Fibroblast of villous mesenchyme (primary cell): ENCODE measurements around a stretch of chr11.

GRCh38 chr11:68827908-68829019 is 13.5 kb downstream of the CPT1A start:
- CAGE, long polyA plus RNA = no peak

GRCh38 chr11:68842844-68843636 is 1.3 kb upstream of the CPT1A start:
- CAGE, long polyA plus RNA = no peak

DNA sequence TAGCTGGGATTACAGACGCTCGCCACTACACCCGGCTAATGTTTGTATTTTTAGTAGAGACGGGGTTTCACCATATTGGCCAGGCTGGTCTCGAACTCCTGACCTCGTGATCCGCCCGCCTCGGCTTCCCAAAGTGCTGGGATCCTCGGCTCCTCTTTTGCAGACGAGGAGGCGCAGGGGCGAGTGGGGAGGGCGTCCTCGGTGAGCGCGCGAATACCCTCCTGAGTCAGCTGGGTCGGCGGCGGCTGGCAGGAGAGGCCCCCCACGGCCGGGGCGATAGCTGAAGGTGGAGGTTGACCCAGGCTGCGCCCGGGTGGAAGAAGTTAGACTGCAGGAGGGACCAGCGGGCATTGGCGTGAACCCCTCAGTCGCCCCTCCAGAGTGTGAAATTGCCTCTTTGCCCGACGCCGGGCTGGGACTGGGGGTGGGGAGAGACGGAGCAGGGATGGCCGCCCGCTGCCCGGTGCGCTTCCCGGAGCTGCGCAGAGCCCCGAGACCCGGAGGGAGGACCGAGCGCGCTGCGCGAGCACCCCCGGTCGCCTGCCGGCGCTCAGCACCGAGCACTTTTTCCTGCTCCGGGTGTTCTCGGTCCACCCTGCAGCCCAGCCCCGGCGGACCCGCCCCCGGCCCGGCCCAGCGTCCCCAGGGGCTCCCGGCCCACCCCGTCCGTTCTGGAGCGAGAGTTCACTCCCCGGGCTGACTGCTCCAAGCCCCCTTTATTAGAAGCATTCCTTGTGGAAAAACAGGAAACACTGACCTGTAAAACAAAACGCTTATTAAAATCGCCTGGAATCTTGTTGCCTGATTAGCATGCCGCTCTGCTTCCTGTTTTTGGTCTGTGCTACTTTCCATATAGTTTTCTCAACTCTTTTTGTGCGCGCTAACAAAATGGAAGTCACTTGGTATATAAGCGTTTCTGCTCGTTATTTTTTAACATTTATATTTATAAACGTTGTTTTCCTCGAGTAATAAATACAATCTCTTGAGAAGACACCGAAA is 13.7 kb upstream of the CPT1A start:
- CAGE, long polyA plus RNA = no peak

DNA sequence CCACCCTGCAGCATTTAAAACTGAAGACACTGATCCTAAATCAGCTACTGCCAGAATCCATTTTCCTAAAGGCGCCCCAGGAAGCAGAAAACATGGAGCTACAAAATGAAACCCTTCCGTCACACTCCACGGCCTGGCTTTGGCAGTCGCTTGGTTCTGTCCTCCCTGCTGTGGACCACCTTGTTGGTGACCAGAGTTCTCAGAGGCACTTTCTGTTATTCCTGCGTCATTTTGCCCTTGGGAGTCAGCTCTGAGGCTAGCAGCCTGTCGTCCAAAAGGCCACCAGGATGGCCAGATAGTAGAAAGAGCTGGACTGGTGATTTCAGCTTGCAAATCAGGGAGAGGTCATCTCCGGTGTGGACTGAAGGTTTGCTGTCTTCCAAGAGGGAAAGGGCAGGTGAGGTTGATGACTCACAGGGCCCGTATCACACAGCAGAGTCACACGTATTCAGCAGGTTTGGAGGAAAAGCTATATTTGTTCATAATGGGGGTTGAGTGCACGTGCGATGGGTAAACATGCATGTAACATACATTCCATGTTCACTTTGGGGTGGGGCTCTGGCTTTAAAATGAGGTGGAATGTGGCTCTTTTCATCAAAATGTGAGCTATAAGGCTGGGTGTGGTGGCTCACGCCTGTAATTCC is 25.7 kb downstream of the MRPL21 start:
- CAGE, long polyA plus RNA = no peak

DNA sequence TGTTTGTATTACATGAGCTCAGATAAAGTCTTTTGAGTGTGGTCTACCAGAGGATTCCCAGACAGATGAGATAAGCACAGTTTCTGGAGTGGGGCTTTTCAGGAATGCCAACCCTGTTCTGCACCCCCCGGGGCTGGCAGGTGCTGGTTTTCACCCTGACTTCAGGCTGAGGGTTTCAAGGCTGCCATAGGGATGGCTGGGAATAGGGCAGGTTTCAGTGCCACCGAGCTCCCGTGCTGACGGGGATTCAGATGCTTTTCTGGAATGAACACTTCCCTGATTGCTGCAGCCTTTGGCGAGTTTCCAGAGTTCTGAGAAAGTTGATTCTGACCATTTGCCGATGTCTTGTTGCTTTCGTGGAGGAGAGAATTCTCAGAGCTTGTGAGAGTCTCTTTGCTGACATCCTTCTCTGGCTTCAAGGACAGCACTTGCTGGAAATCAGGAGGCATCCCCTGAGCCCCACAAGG is 24.1 kb downstream of the IGHMBP2 start:
- CAGE, long polyA plus RNA = no peak

DNA sequence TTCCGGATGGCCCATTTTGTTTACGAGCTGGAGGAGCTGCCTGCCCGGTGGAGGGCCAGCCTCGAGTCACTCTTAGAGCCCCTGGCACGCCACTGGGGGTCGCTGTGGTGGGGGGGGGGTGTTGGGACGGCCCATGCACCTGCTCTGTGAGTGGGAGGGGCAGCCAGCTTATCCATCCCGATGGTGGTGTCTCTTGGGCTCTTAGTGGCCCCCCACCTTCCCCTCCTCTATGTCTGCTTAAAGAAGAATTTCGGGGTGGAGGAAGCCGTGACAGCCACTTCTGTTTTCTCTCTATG is 24.6 kb downstream of the MRGPRD start:
- CAGE, long polyA plus RNA = no peak

DNA sequence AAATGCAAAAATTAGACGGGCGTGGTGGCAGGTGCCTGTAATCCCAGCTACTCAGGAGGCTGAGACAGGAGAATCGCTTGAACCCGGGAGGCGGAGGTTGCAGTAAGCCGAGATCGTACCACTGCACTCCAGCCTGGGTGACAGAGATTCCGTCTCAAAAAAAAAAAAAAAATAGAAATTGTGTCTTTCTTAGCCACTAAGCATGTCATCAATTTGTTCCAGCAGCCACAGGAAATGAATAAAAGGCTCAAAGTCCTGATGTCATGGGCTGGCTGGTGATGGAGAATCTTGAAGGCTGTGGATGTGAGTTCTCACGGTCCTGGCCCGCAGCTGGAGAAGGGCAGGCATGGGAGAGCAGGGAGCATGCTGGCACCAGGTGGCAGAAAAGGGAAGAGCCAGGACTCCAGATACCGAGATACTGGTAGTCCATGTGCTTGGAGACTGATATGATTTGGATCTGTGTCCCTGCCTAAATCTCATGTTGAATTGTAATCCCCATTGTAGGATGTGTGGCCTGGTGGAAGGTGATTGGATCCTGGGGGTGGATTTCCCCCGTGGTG is 18.3 kb downstream of the MRGPRD start:
- CAGE, long polyA plus RNA = no peak

GRCh38 chr11:69008053-69008599 is 4.9 kb downstream of the MRGPRF start:
- CAGE, long polyA plus RNA = no peak

- CAGE, long polyA plus RNA = no peak
Measured at GRCh38 chr11:69010771-69011769, 2.0 kb downstream of the MRGPRF start.

DNA sequence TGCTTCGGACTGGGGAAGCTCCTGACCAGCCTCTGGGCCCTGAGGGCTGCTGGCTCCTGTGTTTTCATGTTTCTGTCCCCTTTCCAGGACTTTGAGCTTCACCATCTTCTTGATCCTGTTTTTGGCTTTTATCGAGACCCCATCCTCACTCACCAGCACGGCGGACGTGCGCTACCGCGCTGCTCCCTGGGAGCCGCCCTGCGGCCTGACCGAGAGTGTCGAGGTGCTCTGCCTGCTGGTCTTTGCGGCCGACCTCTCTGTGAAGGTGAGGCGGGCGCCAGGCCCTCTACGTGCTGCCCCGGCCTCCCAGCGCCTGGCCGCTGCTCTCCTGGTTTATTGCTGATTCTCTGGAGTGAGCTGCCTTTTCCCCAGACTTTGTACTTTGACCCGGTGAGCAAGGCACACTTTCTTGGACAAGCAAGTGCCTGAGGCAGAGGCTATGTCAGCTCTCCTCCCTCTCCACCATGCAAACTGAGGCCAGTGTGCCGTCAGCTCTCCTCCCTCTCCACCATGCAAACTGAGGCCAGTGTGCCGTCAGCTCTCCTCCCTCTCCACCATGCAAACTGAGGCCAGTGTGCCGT is 6.4 kb downstream of the TPCN2 start:
- CAGE, long polyA plus RNA = no peak

DNA sequence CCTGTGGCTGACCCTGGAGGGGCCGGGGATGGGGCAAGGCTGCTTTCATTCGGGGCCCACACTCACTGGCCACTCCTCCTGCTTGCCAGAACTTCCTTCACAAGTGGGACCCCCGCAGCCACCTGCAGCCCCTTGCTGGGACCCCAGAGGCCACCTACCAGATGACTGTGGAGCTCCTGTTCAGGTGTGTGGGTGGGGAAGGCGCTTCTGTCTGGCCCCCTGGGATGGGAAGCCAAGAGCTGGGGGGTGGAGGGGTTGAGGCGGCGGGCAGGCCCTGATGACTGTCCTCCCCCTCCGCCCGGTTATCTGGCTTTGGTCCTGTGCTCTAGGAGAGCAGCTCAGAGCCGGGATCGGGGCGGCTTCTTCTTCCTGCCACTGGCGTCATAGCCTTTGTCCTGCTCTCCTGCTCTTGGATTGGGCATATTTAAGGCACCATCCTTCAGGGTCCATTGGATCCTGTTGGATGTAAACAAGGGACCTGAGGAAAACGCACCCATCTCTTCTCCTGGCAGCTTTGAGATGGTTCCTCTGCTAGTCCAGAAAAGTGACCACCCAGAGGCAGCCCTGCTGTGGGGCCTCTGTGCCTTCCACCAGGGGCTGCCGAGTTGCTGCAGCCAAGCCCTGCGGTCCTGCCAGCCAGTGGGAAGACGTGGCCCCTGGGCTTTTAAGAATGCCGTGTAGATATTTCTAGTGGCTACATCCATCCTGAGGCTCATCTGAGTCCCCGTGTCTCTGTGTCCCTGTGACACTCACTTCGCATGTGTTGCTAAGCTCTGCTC is 38.5 kb downstream of the TPCN2 start:
- CAGE, long polyA plus RNA = no peak

DNA sequence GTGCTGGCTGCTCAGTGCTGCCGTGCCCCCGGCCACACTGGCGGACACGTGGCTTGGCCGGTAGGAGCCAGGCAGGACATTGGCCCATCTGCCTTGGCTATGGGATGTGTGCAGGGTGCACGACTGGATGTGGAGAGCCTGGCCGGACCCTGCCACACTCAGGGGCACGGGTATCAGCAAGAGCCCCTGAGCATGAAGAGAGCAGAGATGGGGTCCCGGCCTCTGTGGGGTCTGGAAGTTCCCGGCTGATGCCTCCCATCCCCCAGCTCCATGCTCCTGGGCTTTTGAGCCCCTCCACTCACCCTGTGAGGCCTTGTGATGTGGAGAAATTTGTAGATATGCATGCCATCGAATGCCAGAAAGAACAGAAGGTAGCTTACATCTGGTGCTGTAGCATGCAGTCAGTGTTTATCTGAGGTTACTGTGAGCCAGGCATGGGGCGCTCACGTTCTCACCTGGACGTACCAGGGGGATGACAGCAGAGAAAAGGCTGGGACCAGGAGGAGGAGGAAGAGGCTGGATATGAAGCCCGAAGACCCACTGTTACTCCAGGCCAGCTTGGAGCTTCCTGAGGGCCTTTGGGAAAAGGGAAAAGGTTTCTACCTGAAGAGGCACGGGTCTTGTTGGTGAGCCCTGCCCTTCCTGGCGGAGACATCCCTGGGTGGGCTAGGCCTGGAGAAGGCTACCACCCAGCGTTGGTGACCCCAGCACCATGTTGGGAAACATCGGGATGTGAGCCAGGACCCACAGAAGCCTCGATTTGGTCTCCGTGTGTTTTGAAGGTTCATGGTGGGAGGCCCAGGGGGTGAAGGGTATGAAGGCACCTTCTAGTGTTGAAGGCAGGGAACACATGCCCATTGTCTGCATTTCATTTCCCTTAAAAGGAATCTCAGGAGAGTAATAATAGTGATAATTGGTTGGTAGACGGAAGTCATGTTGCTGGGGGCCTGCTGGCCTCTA is 47.0 kb downstream of the TPCN2 start:
- CAGE, long polyA plus RNA = no peak

DNA sequence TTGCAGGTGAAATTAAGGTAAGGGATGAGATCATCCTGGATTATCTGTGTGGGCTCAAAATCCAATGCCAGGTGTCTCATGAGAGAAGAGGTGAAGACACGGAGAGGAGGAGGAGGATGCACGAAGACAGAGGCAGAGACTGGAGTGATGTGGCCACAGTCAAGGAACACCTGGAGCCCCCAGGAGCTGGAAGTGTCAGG is 47.4 kb upstream of the SMIM38 start:
- CAGE, long polyA plus RNA = no peak

GRCh38 chr11:69234032-69234382 is 59.9 kb upstream of the MYEOV start:
- CAGE, long polyA plus RNA = no peak

- CAGE, long polyA plus RNA = no peak
Measured at GRCh38 chr11:69348336-69348882, 54.5 kb downstream of the MYEOV start.

DNA sequence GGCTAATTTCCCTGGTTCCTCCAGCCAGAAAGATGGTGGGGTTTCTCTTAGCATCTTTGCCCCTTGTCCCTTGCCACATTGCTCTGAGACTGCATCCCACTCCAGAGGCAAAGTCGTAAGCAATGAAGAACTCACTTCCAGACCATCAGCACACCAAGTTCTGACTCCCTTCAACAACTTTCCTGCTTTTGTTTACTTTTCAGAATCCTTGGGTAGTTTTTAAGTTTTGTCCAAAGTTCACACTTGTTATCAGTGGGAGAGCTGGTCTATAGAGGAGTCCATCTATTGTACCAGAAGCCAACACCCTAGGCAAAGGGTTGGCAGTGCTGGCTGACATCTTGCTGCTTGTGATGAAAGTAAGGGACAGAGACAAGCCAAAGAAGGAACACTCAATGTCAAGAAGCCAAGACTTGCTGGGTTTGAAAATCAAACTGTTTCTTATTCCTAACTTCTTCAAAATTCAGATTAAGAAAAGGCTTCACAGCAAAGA is 165.9 kb downstream of the MYEOV start:
- CAGE, long polyA plus RNA = no peak

GRCh38 chr11:69463172-69463867 is 169.4 kb downstream of the MYEOV start:
- CAGE, long polyA plus RNA = no peak

DNA sequence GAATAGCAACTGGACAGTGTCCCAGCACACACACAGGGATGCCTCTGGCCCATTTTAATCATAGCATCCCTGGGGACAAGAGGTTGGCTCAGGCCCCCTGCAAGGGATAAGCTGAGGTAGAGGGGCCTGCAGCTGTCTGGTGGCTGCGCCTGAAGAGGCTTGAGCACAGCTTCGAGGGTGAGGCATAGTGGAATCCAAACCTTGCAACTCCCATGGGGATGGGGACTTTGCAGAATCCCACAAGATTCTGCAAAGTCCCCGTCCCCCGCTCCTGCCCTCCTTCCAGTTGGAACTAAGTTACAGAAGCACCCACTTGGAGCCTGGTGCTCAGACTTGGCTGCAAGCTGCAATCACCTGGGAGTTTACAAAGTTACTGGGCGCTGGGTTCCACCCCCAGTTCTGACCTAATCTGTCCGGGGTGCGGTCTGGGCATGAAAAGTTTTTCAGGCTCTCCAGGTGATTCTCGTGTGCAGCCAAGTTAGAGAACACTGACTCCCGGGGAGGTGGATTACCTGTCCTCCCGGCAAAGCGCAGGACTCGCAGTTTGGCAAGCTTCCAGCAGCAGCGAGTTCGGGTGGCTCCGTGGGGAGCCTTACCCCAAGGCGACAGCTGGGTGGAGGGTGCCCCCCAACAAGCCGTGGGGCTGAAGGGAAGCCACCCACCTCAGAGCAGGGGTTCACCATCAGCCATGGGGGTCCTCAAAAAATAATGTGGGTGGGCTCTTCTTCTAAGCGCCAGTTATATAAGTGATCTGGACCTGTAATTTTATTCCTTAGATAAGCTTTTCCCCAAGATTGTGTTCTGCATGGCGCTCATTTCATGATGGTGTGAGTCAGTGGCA is 171.6 kb downstream of the MYEOV start:
- CAGE, long polyA plus RNA = no peak

DNA sequence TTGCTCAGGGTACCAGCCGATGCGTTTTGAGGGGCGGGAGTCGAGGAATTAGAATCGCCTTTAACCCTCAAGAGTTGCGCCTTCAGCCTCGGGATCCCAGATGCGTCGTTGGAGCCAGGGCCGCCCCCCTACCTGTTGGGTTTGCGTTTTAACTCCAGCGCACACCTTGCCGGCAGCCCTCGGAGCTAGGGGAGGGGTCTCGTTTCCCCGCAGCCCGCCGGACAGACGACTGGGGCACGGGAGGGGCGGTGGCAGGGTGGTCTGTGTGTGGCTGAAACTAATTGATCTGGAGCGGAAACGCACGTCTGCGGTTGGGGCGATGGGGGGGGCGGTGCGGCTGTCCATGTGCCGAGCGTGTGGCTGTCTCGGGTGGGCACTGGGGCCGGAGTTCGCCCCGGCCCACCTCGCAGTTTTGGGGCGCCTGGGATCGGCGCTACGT is 3.3 kb upstream of the CCND1 start:
- CAGE, long polyA plus RNA = no peak

DNA sequence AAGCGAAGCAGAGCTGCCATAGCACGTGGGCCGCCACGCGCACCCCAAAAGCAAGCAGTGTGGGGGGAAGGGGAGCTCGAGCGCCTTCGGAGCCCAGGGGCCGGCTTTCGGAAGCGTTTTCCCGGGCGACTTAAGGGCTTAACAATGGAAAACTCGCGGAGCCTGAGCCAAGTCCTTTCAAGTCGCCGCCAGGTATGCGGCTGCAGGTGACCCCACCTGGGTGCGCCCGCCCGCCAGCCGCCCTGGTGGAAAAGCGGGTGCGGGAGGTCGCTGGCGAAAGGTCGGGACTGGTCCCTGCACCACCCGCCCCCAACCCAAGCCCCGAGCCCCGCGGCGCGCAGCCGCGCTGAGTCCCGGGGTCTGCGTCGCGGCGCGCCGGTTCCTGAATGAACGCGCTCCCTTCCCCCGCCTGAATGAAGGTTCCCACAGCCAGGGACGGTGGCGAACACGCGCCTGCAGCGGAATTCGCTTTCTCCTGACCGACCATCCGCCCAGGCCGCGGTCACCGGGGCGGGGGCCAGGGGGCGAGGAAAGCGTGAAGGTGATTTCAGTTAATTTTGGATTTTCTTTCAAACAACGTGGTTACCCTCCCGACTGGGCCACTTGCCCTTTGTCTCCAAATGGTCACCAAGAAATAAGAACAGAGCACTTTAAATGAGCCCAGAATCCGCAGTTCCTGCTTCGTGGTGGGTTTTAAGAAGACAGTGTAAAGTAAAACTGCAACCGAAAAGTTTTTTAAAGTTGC is 2.7 kb upstream of the CCND1 start:
- CAGE, long polyA plus RNA = no peak